ENCODE measurements around a stretch of chr1.

- PRO-cap = no peak
Measured at GRCh38 chr1:153946966-153947296, 413 bp upstream of the DENND4B start.

GRCh38 chr1:153959100-153959473 is 675 bp upstream of the CRTC2 start:
- PRO-cap = no peak

GRCh38 chr1:153981078-153981584 is 3.7 kb upstream of the JTB start:
- PRO-cap = no peak

- PRO-cap = no peak
Measured at GRCh38 chr1:154172851-154173339, 19.0 kb downstream of the TPM3 start.

- PRO-cap = no peak
Measured at GRCh38 chr1:154181847-154182484, 9.9 kb downstream of the TPM3 start.

GRCh38 chr1:154224910-154225307 is 4.2 kb downstream of the UBAP2L start:
- PRO-cap = no peak

GRCh38 chr1:154227144-154227383 is 6.3 kb downstream of the UBAP2L start:
- PRO-cap = no peak

GRCh38 chr1:154334968-154335295 is 9.6 kb downstream of the ATP8B2 start:
- PRO-cap = no peak

DNA sequence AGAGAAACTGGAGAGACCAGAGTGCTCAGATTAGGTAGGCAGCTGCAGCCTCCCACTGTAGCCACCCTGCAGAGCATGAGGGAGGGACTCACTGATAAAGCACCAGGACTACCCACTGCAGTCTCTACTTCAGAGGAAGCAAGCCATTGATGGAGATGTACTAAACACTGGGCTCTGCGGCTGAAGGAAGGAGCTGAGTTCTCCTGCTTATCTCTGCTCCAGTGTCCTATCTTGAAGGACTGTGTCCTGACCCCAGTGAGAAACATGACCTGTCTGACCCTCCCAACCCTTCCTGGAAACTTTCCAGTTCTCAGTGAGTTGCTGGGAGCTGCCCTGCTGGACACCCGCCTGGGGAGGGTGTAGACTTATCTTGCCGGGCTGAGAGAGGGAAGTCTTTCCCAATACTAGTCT is 29.2 kb downstream of the ATP8B2 start:
- PRO-cap = no peak

GRCh38 chr1:154403287-154403486 is 2.0 kb upstream of the IL6R start:
- PRO-cap = no peak

DNA sequence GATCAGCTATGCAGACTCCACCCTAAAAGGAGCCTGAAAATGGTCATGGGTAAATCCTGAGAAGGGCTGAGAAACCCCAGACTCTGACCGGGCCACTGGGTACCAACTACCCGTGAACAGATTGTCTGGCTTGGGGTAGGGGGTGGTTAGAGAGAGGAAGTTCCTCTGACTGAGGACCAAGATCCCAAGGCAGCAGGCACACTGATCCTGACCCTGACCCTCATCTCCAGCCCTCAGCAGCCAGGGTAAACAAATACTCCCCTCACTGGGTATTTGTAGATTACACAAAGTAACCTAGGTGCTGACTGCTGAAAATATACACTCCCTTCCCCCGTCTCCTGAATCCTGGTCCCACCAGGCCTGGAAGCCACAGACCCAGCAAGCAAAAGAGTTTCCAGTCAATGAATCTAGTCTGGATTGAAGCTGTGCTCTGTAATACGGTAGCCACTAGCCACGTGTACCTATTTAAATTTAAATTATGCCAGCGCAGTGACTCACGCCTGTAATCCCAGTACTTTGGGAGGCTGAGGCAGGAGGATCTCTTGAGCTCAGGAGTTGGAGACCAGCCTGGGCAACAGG is 3.3 kb downstream of the IL6R start:
- PRO-cap = no peak

- PRO-cap = no peak
Measured at GRCh38 chr1:154433548-154434009, 28.4 kb downstream of the IL6R start.

- PRO-cap = no peak
Measured at GRCh38 chr1:154441849-154442456, 36.8 kb downstream of the IL6R start.

- PRO-cap = no peak
Measured at GRCh38 chr1:154467464-154468151, 34.4 kb upstream of the TDRD10 start.

DNA sequence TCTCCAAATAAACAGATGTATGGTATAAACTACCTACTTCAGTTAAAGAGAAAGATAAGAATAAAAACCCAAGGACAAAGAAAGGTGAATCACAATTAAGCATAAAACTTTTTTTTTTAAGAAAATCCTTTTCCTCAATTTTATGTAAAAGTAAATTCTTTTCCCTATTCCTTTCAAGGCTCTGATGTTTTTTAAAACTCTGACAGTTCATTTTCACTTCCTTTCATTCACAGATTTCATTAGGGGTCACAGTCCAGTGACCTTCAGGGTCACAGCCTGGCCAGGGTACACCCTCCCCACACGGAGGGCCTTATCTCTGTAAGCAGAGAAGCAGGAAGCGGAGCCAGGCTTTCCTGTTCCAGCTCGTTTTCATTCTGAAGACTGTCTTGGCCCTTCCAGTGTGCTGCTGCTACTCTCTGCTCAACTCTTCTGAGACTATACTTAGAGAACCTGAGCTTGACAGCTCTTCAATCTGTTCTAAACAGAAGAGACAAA is 5.1 kb upstream of the TDRD10 start:
- PRO-cap = unidirectional peak, plus-strand start at position 372 of the sequence

DNA sequence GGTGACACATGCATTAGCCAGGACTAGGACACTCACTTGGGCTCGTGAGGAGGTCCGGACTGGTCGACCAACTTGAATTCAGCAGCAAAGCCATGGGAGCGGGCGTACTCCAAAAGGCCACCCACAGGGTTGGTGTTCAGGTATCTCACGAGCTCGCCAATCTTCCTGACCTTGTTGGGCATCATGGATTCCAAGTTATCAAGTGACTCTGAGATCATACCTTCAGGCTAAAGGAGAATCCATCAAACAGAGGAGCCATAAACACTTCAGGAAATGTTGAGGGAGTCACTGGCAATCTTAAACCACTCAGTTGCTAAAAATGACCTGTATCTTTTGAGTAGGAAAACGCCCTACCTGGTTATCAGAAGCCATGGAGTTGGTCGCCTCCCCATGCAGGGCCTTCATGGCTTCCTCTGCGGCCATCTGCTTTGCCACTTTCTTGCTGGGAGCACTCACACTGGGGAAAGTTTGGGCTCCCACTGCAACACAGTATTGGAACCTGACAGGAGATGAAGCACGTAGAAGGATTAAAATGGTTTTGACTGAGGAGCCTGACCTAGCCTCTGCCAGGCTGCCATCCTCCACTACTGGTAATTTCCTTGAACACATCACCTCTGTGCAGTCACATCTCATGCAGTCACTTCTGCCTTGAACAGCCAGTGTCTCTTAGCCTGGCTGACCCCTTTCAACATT is 11.1 kb downstream of the ADAR start:
- PRO-cap = no peak

- PRO-cap = no peak
Measured at GRCh38 chr1:154726483-154726853, 118.5 kb upstream of the ADAR start.

GRCh38 chr1:154730062-154730764 is 122.2 kb upstream of the ADAR start:
- PRO-cap = no peak

- PRO-cap = no peak
Measured at GRCh38 chr1:154751605-154752263, 118.3 kb downstream of the KCNN3 start.

GRCh38 chr1:154847952-154848405 is 22.1 kb downstream of the KCNN3 start:
- PRO-cap = no peak

Measured in neural crest cell (in vitro differentiated cells).